GM12892 (cell line): Measurements from ENCODE around the genes ODAM, CSN3 and ALB.

- RRBS: no CpG with 5 or more reads among the region's 2 CpGs
Observed at GRCh38 chr4:70115325-70115590, 38.8 kb upstream of the PRR27 start.

DNA sequence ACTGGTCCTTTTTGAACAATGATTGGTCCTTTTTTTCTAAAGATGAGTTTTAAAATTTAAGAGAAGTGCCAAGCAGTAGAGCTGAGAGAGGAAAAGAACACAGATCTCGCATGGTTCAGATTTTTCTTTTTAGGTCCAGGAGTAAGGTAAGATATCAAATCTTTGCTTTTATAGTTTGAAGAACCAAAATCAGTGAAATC, at the start of gene ODAM:
Gene ODAM, plus strand, starts transcription at position 78 of the 200 bp plus-strand sequence.
- RRBS: no CpG with 5 or more reads among the region's 1 CpG

GRCh38 chr4:70242346-70242753, at the start of gene CSN3:
TSS of gene CSN3 (plus strand) at chr4:70242597.
- RRBS: no CpG with 5 or more reads among the region's 3 CpGs

- RRBS: no CpG with 5 or more reads among the region's 7 CpGs
Observed at GRCh38 chr4:70706126-70706628, 15.6 kb upstream of the RUFY3 start.

DNA sequence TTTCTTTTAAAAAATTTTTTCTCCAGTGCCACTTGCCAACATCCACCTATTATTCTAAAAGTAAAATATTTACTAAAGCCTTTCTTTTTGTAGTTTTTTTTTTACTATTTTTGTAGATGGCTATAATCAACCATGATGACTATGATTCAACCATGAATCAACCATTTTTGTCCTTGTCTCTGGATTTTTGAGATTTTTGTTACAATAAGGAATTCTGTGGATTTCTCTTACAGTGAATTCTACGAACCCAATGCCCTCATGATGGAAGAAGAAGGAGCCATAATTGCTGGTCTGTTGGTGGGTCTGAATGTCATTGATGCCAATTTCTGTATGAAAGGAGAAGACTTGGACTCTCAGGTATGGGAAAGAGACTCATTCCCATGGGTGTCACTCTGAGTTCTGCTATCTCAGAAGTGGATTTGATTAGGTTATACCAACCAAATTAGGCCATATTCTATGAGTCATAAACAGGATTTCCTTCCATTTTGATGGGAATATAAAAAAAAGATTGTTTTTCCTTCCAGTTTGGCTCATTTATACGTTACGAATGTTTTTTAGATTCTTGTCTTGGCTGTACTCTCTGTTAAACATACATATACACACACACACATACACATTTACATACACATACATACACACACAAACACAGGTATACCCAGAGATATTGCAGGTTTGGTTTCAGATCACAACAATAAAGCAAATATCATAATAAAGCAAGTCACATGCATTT, 46.7 kb downstream of the RUFY3 start:
- RRBS: no CpG with 5 or more reads among the region's 3 CpGs

- RRBS: no CpG with 5 or more reads among the region's 5 CpGs
Observed at GRCh38 chr4:70833004-70833400, 6.7 kb downstream of the GRSF1 start.

DNA sequence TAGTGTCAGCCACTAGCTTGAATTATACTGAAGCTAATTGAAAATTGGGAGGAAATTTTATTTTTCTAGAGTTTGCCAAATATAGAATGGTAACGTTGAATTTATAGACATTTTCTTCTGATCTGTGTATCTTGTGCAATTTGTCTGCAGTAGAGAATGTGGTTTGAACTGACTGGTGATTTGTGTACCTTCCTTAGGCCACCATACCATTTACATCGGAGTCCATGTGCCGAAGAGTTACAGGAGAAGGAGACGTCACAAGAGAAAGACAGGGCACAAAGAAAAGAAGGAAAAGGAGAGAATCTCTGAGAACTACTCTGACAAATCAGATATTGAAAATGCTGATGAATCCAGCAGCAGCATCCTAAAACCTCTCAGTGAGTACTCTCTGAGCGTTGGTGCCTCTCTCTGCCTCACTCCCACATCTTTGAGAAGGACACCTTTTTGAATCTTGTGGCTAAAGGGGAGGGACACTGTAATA, 68.0 kb downstream of the SLC4A4 start:
- RRBS: no CpG with 5 or more reads among the region's 5 CpGs

GRCh38 chr4:71373067-71373679, 186.1 kb downstream of the SLC4A4 start:
- RRBS: no CpG with 5 or more reads among the region's 2 CpGs

DNA sequence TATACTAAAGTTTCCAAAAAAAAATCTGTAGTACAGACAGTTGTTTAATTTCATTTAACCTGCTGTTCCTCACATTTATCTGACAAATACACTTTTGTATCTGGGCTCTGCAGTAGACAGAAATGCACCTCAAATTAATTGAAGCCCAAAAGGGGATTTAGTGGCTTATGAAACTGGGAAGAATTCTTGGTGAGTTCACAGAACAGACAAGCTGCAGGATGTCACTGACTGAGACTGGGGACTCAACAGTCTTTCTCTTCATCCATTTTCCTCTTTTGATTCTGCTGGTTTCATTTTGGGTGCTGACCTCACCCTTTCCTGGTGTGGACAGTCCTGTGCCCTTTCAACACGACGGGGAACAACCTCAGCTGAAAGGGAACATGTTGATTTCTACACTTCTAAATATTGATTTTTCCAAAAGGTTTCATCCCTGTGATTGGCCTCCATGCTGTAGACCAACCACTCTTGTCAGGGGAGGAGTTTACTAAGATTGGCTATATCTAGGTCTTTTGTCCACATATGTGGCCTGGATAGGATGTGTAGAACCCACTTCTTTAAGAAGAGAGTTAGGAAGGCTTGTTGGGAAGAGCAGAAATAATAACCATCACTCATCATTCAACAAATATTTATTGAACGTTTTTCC, 243.5 kb downstream of the SLC4A4 start:
- RRBS: no CpG with 5 or more reads among the region's 3 CpGs

GRCh38 chr4:71487273-71487618, 296.6 kb downstream of the GC start:
- RRBS: no CpG with 5 or more reads among the region's 3 CpGs

GRCh38 chr4:72766536-72766819, 197.5 kb upstream of the ADAMTS3 start:
- RRBS: no CpG with 5 or more reads among the region's 7 CpGs

DNA sequence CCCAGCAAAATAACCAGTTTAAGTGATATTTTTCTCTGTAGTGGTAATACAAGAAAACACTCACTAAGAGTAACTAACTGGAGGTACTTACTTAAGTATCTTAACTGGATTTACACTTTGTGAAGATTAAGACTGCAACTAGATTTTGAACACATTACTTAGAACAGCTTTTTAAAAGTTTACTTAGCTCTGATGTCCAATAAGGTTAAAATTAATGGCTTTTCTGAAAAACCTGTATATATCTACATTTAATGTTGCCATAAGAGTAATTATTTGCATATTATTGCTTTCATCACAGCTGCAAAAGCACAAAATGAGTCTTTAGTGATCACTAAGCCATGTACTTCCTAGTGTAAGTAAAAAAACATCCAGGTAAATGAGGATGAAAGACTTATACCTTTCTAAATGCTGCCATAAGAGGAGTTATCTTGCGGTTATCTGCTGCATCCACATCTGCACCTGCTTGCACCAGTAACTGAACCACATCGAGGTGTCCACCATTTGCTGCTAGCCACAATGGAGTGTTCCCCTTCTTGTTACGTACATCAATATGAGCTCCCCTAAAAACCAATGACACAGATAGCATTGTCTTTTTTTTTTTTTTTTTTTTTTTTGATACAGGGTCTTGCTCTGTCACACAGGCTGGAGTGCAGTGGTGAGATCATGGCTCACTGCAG, 48.9 kb upstream of the COX18 start:
- RRBS: no CpG with 5 or more reads among the region's 3 CpGs

GRCh38 chr4:73192204-73193046, 66.2 kb downstream of the ANKRD17 start:
- RRBS: no CpG with 5 or more reads among the region's 4 CpGs

DNA sequence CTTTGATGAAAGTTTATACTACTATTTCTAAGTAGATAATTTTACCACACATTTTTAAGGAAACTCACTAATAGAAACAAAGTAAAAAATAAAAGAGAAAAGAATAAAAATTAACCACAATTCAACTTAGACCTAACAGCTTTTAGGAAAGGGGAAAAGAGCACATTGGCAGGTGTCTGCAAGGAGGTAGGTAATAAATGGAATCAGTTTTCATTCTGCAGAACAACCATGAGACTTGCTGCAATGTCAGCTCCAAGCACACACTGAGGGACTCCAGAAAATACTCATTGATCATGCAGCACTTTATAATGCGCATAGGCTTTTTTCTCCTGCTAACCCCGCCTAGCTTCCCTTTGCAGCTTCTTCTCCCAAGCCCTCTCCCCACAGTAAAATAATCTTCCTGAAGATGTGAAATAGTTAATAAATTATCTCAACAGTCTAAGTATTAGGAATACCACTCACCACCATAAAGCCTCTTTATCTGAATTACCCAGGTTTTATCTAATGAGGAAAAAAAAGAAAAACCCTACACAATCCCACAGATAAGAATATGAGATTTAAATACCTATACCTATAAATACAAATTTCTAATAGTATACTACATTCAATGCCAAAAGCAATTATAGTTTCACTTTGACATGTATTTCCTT, 36.8 kb downstream of the ANKRD17 start:
- RRBS: no CpG with 5 or more reads among the region's 2 CpGs

DNA sequence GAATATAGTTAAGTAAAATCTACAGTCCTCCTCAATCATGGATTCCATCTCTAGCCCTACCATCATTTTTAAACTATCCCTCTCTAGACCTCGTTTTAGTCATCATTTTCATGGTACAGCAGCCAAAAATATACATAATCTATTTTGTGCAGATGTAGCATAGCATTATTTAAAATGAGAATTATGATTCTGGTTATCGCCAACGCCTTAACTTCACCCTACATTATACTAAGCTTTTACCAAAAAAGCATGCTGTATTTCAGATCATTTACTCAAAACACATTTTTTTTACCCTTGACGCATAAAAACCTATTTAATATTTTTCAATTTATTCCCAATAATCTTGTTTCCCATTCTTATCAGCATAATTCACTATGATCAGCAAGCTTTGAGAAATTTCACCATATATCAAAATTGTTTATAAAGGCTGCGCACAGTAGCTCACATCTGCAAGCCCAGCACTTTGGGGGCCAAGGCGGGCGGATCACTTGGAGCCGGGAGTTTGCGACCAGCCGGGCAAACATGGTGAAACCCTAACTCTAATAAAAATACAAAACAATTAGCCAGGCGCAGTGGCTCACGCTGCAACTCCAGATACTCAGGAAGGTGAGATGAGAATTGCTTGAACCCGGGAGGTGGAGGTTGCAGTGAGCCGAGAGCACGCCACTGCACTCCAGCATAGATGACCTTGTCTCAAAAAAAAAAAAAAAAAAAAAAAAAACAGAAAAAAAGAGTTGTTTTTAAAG, 8.5 kb downstream of the ANKRD17 start:
- RRBS: no CpG with 5 or more reads among the region's 15 CpGs

DNA sequence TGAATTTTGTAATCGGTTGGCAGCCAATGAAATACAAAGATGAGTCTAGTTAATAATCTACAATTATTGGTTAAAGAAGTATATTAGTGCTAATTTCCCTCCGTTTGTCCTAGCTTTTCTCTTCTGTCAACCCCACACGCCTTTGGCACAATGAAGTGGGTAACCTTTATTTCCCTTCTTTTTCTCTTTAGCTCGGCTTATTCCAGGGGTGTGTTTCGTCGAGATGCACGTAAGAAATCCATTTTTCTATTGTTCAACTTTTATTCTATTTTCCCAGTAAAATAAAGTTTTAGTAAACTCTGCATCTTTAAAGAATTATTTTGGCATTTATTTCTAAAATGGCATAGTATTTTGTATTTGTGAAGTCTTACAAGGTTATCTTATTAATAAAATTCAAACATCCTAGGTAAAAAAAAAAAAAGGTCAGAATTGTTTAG, at the start of gene ALB:
Gene ALB, plus strand, starts transcription at position 110 of the 437 bp plus-strand sequence.
- RRBS: no CpG with 5 or more reads among the region's 7 CpGs

- RRBS: no CpG with 5 or more reads among the region's 3 CpGs
Observed at GRCh38 chr4:73603387-73603811, 16.8 kb downstream of the RASSF6 start.

DNA sequence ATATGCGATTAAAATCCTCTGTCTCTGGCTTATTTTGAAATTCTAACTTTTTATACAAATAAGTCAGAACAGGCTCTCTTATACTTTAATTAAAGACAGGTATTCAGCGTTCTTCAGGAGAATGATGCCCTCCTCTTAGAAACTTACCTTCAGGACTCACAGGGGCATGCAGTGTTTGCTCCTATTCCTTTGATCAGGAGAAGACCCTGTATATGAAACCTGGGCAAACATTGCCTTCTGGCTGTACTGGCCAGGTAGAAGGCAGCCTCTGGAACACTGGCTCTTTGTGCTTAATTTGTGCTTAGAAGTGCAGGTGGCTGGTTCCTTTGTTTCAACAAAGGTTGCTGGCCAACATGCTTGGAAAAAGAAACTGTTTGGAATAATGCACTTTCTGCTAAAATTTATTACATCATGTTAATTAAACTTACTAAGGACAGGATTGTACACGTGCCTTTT, 11.6 kb downstream of the RASSF6 start:
- RRBS: no CpG with 5 or more reads among the region's 3 CpGs

GRCh38 chr4:73617279-73617666, 3.0 kb downstream of the RASSF6 start:
- RRBS: no CpG with 5 or more reads among the region's 6 CpGs